Cardiac septum (tissue), 1 donor: ENCODE results near the genes MPPED2, WT1, PRRG4 and DEPDC7.

DNA sequence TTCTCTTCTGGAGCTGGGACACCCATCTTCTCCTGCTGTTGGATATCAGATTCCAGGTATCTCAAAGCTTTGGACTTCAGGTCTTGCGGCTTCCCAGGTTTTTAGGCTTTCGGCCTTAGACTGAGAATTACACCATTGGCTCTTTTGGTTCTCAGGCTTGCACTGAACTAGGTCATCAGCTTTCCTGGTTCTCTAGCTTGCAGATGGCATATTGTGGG is 812.1 kb downstream of the KCNA4 start:
- PRO-cap, result no peak

- PRO-cap, result no peak
Measured at GRCh38 chr11:29781163-29781685, 235.6 kb downstream of the KCNA4 start.

GRCh38 chr11:30586182-30587047 is at the start of gene MPPED2:
TSS of gene MPPED2 (minus strand) at chr11:30586353.
- PRO-cap, result bidirectional peak, plus-strand start at chr11:30586384, minus-strand start at chr11:30586353

- PRO-cap, result no peak
Measured at GRCh38 chr11:31508842-31509311, 545 bp downstream of the IMMP1L start.

DNA sequence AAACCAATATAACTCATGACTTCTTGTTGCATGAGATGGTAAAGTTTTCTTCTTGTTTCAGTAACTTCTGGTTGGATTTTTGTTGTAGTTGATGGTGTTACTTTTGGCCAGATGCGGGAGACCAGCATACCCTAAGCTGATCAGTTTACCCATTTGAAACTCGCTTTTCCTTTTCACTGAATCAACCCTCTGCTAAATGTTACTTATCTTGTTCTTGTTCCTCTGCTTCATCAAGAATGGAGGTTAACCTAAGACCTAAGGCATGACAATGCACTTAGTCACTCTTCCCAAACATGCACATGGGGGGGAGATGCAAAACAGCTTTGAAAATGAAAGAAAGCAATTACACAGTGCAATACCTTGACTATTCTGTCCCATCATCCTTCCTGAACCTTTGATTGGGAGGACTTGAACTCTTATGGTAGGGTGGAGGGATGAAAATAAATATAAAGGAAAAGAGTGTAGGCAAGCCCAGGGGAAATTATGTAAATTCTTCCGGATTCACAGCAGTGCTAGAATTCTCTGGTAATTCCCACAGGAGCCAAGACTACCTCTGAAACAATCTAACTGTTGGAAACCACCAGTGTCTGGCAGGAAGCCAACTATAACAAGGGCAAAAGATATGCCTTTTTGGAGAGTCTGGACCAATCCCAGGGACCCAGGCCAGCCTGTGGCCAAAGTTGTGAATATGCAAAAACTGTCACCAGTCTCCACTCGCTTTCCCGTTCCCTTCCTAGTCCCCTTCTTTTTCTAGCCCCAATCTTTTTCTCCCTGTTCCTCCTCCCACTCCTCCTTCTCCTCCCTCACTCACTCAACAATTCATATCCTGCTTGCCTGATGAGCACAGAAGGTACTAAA is 2.7 kb upstream of the RCN1 start:
- PRO-cap, result unidirectional peak, minus-strand start at position 238 of the sequence

DNA sequence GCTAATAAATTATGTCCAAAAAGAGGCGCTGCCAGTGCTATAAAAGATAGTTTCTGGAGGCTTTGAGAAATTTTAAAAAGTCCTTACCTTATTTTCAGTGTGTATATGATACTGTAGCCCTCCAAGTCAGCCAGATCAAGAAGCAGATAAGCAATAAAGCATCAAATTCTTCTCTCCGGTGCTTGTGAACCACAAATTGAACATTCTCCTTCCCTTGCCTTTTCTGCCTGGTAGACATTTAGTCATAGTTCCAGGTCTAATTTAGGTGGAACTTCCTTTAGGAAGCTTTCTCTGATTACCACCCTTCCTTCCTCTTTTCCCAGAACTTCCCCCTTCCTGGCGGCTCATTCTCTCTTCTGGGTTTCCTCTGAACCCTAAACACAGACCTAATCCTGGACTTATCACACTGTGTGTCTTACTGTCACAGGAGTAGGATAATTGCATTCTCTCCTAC is 61.9 kb downstream of the RCN1 start:
- PRO-cap, result bidirectional peak, plus-strand start at position 383 of the sequence, minus-strand start at position 229 of the sequence

- PRO-cap, result no peak
Measured at GRCh38 chr11:32290557-32291363, 144.6 kb downstream of the WT1 start.

- PRO-cap, result no peak
Measured at GRCh38 chr11:32325156-32325567, 110.2 kb downstream of the WT1 start.

- PRO-cap, result no peak
Measured at GRCh38 chr11:32396213-32396930, 39.0 kb downstream of the WT1 start.

GRCh38 chr11:32435137-32436365 is at the start of gene WT1:
TSS of gene WT1 (minus strand) at chr11:32435539.
- PRO-cap, result bidirectional peak, plus-strand start at chr11:32435626, minus-strand start at chr11:32435539; bidirectional peak, plus-strand start at chr11:32436143, minus-strand start at chr11:32435877; bidirectional peak, plus-strand start at chr11:32436412, minus-strand start at chr11:32436290

GRCh38 chr11:32438856-32440239 is 4.0 kb upstream of the WT1 start:
- PRO-cap, result no peak

- PRO-cap, result no peak
Measured at GRCh38 chr11:32442890-32443835, 7.8 kb upstream of the WT1 start.

DNA sequence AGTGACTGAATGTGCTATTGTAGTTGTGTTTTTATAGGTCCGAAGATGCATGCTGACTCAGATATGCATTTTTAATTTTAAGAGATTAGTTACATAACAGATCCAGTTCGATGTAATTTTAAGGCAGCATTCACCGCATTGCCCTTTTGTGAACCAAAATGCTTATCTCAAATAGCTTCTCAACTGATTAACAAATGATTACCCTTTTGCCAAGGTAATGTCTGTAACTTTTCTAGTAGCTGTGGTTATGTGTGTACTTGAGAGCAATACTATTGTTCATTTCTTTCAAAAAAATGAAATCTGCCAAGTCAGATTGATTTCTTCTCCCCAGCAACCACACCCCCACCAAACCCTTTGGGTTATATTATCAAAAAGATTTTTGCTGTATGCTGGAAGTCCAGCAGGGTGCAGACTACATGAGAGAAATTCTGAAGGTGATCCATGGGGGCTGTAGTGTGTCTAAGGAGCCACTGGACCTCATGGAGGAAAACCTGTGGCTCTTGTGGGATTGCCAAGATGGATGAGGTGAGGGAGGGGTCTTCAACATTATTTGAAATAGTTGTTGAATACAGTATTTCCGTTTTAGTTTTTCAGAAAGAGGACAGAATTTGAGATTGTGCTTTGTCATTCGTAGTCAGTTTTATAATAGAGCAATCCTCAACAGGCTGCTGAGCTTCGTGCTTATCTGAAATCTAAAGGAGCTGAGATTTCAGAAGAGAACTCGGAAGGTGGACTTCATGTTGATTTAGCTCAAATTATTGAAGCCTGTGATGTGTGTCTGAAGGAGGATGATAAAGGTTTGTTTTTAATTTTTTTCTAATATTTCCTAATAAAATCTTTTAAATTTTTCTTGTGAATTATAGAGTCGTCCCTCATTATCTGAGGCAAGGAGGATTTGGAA is 3.0 kb downstream of the EIF3M start:
- PRO-cap, result no peak

- PRO-cap, result bidirectional peak, plus-strand start at chr11:32829789, minus-strand start at chr11:32829666
Measured at GRCh38 chr11:32829471-32830212, at the start of gene PRRG4. TSS of gene PRRG4 (plus strand) at chr11:32829927.

DNA sequence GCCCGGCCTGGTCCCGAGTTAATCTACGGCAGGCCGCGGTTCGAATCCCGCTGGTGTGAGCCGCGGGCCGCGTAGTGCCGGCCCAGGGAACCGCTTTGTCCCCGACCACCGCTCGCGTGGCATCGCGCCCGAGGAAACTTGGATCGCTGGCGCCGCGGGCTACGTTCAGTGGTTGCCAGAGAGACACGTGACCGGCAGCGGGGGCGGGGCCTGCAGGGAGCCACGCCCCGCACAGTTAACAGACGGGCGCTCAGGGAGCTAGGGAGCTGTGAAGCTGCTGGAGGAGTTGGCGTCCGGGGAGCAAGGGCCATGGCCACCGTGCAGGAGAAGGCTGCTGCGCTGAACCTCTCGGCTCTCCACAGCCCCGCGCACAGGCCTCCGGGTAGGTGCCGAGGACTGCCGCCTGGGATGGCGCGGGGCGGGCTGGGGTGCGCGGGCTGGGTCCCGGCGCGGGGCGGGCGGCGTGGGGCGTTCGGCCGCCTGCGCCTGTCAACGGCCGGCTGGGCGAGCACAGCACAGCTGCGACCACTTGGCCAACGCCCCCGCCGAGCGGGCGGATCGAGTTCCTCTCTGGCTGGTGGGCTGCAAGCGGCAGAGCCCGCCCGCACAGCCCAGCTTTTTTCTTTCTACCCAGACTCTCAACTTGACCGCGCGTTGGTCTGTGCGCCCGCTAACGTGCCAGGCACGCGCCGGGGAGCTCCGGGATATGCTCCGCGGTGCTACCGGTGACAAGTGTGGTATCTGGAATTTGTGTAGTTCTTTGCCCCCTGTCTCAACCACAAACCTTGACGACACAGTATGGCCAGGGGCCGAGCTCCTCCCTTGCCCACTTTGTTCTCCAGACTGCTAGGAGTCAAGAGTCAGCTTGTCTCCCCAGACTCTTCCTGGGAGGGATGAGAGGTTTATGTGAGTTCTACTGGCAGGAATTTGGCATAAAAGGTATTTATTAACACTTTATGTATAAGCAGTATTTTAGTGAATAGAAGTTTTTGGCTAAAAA is at the start of gene DEPDC7:
TSS of gene DEPDC7 (plus strand) at position 232 of the 1,000 bp plus-strand sequence.
- PRO-cap, result bidirectional peak, plus-strand start at position 265 of the sequence, minus-strand start at position 140 of the sequence

DNA sequence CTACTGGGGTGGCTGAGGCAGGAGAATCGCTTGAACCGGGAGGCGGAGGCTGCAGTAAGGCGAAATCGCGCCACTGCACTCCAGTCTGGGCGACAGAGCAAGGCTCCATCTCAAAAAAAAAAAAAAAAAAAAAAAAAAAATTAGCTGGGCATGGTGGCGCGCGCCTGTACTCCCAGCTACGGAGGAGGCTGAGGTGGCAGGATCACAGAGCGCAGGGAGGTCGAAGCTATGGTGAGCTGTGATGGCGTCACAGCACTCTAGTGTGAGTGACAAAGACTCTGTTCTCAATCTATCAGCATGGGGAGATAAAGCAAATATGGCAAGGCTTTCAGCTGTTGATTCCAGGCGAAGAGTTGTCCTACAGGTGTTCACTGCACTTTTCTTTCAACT is 1.8 kb downstream of the CSTF3 start:
- PRO-cap, result no peak

DNA sequence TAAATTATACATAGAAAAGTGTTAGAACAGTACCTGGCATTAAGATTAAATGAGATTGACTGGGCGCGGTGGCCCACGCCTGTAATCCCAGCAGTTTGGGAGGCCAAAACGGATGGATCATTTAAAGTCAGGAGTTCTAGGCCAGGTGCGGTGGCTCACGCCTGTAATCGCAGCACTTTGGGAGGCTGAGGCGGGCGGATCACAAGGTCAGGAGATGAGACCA is 764 bp upstream of the CSTF3 start:
- PRO-cap, result no peak

DNA sequence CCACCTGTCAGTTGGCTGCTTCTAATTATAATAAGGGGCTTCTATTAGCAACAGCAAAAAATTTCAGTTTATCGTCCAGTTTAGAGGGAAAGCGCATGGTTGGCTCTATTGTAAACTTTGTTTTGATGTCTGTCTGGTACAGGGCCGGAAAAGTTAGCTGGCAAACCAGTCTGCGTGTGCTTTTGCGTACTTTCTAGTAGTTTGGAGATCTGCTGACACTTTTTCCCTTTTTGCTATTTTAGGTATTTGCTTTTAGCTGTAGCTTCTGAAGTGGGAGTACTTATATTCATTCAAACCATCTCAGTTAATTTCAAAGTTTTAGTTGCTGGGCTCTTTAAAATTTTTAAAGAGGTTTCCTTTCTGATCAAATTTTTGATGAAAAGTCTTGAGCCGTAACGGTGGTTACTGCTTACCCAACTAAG is 1.7 kb downstream of the HIPK3 start:
- PRO-cap, result bidirectional peak, plus-strand start at position 66 of the sequence, minus-strand start outside the sequence

DNA sequence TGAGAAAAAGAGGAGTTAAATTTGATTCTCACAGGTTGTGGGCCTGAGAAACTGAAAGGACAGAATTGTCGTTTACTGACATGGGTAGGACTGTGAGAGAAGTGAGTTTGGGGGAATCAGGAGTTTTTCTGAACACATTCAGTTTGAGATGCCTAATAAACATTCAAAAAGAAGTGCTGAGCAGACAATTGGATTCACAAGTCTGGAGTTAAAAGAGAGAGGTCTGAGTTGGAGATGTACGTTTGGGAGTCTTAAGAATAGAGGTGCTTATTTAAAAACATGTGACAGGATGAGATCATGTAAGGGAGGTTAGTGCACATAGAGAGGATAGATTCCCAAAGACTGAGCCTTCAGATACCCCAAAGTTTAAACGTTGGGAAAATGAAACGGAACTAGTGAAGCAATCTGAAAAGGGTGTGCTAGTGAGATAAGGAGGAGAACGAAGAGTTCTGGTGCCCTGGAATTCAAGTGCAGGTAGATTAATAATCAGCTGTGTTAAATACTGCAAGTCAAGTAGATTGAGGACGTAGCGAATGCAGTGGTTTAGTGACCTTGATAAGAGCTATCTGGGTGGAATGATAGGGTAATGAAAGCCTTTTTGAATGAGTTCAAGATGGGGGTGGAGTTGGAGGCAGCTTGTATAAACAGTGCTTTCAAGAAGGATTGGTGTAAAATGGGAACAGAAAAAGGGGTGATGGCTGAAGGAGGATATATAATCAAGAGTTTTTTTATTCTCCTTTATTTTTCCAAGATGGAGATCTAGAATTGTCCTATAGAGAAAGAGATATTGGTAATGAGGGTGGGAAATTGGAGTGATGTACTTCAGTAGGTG is 55.0 kb upstream of the KIAA1549L start:
- PRO-cap, result no peak

GRCh38 chr11:33375591-33375953 is 336 bp upstream of the KIAA1549L start:
- PRO-cap, result no peak